ENCODE results near the genes EMD and SMIM9.

- PRO-cap: no peak
- RAMPAGE, long total RNA: no peak
Observed at GRCh38 chrX:154015309-154015942, 4.3 kb downstream of the IRAK1 start.

- PRO-cap: no peak
- RAMPAGE, long total RNA: no peak
Observed at GRCh38 chrX:154022989-154023985, 3.6 kb upstream of the IRAK1 start.

DNA sequence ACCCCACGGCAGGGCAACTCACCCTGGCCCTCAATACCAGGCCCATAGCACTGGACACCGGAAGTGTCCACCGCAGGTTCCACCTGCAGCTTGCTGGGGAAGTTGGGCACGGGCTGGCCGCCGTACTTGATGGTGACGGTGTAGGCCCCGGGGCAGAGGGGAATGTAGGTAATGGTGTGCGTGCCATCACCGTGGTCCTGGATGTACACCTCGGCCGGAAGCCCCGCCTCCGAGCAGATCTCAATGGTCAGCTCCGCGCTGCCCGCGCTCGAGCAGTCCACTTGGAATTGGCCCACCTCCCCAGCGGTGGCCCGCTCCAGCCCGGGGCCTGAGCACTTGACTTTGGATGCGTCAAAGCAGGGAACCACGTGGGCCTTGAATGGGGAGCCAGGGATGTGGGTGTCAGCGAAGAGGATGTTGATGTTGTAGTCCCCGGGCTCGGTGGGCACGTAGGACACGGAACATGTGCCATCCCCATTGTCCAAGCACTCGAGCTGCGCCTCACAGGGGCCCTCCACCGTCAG, 14.4 kb downstream of the FLNA start:
- PRO-cap: no peak
- RAMPAGE, long total RNA: no peak

- PRO-cap: no peak
- RAMPAGE, long total RNA: no peak
Observed at GRCh38 chrX:154364194-154365003, 10.0 kb downstream of the FLNA start.

DNA sequence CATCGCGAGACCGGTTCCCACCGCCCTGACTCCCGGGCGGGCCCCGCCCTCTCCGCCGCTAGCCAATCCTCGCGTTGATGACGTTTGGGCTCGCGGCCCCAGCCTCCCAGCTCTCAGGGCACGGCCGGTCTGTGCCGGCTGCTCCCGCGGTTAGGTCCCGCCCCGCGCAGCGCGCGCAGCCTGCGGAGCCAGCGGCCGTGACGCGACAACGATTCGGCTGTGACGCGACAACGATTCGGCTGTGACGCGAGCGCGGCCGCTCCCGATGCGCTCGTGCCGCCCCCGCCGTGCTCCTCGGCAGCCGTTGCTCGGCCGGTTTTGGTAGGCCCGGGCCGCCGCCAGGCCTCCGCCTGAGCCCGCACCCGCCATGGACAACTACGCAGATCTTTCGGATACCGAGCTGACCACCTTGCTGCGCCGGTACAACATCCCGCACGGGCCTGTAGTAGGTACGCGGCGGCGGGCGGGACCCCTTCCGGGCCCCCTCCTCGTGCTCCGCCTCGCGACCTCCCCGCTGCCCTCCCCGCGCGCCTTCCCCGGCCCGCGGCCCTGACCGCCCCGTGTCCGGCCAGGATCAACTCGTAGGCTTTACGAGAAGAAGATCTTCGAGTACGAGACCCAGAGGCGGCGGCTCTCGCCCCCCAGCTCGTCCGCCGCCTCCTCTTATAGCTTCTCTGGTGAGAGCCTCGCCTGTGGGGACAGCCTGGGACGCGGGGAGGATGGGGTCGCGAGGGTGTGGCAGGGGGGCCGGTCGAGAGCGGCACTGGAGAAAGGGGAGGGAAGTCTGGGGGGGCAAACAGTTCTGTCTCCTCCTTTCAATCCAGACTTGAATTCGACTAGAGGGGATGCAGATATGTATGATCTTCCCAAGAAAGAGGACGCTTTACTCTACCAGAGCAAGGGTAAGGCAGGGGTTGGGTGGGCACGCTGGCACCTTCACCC, at the start of gene EMD:
Gene EMD, plus strand, starts transcription at position 178 of the 942 bp plus-strand sequence.
- PRO-cap: unidirectional peak, plus-strand start at position 116 of the sequence; unidirectional peak, plus-strand start at position 178 of the sequence
- RAMPAGE, long total RNA: no peak

DNA sequence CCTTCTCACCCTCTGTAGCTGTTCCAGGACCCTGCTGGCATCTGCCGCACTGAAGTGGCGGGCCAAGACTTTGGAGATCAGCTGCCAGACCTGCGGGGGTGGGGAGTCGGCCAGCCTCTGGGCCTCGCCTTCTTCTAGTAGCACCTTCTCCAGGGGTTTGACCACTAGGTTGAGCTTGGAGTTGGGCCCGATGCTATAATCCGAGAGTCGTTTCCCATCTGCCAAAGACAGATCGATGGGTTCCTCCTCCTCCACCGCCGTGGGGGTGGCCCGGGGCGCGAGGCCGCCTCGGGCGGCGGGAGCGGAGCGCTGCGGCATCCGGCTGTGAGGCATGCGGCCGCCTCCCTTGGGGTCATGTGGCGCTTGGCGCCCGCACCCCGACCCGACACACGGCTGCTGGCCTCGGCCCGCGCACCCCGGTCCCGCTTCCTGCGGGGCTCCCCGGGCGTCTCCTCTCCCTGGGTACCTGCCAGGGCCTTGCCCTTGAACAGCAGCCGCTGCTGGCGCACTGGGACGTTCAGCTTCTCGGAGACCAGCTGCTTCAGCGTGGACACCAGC, 574 bp downstream of the UBL4A start:
- PRO-cap: bidirectional peak, plus-strand start at position 355 of the sequence, minus-strand start at position 389 of the sequence
- RAMPAGE, long total RNA: no peak

DNA sequence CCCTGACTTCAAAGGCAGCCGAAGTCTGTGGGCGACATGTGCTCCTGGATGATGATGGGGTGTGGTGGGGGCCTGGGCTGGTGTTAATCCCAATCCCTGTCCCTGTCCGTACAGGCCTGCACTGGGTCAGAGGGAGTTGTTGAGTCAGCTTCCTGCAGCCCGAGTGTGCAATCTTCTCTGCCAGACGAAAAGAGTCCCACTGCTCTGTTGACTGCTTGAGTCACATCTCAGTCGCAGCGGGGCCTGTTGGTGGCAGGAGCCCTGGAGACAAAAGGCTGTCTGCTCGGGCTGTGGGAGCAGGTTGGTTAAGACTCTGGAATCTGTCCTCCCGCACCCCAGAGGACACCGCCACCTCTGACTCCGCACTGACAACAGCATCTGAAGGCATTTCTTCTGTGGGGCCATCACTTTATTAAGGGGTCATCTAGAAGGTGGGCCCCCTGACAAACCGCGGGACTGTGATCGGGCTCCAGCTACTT, 10.2 kb downstream of the FAM3A start:
- PRO-cap: no peak
- RAMPAGE, long total RNA: no peak

DNA sequence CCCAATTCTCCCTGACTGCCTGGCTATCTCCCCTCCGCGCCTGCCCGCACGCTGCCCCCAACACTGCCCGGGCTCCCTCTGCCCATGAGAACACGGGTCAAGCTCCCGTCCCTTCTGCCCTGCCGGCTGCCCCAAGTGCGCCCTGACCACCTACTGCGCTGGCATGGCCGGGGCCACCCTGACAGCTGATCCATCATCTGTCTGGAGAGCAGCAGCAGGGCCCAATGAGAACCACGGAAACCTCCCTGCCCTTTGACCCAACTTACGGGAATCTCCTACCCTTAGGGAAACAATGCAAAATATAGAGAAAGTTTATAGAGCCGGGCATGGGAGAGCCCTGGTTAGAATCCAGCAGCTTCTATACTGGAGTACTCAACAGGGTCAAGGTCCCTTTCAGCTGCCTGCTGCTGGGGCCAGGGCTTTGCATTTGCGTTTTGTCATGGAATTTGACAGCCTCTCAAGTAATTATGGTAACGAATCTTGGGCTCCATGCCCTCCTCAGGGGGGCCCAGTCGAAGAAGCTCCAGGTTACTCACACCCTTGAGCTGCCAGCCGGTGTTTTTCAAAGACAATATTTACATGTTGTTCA, 1.3 kb upstream of the FAM3A start:
- PRO-cap: no peak
- RAMPAGE, long total RNA: no peak

DNA sequence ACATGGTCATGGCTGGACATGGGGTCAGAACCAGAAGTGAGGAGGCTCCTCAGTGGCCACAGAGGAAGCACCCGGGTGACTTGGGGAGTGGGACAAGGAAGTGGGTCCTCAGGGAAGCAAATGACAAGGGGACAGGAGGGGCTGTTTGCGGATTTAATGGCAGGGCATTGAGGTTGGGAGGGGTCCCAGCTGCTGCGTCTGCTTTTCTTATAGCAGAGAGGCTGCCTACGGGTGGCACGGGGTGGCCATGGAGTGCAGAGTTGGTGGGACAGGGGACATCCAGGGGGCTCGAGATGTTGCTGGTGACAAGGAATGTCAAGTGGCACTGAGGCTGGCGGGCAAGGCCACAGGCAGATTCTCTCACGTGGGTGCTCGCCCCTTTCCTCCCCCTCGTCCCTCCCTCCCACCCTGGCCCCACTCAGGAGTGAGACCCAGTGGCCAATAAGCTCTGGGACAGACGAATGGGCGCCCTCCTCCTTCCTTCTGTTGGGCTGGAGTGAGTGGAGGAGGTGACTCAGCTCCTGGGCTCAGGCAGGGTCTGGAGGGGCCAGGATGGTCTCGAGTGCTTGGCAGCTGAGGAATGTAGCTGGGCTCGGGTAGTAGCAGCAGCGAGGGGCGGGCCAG, 15.3 kb downstream of the G6PD start:
- PRO-cap: no peak
- RAMPAGE, long total RNA: no peak

GRCh38 chrX:154729458-154729961, 21.4 kb downstream of the GAB3 start:
- PRO-cap: no peak
- RAMPAGE, long total RNA: no peak

DNA sequence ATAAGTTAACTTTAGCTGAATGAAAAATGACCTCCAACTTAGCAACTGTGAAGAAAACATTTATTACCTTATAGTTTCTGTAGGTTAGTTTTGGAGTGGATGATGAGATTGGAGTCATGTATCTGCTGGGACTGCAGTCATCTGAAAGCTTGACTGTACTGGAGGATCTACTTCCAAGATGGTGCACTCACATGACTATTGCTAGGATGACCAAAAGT, at the start of gene SMIM9:
Gene SMIM9, minus strand, starts transcription at position 167 of the 218 bp plus-strand sequence.
- PRO-cap: no peak
- RAMPAGE, long total RNA: no peak

DNA sequence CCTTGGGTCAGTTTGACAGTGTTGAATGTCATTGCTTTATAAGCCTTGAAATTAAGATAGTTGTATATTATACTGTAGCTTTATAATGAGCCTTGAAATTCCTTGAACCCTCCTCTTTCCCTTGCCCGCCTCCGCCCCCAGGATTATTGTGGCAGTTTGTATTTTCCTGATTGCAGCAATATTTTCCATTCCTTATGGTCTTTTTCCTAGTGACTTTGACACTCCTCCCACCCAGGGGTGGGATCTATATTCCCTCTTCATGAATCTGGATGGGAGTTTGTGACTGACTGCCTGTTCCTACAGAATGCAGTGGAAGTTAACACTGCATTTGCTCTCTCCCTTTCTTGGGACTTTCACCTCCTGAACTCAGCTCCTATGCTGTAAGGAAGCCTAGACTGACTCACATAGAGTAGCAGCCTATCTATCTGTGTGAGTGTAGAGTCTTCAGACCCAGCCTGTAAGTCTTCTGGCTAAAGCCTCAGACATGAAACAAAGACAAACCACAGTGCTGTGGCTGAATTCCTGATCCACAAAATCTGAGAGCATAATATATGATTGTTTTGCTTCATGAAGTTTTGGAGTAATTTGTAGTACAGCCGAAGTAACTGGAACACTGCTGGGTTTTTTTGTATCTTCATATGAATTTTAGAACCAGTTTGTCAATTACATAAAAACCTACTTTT, 2.3 kb downstream of the FUNDC2 start:
- PRO-cap: no peak
- RAMPAGE, long total RNA: no peak

All from OCI-LY7 (cell line).